ENCODE measurements around the genes PTAFR and PHACTR4.

GRCh38 chr1:27398845-27399594 is 6.6 kb downstream of the GPR3 start:
- PRO-cap, result no peak

GRCh38 chr1:27522141-27523023 is 32.4 kb upstream of the WASF2 start:
- PRO-cap, result bidirectional peak, plus-strand start at chr1:27522493, minus-strand start at chr1:27522656

DNA sequence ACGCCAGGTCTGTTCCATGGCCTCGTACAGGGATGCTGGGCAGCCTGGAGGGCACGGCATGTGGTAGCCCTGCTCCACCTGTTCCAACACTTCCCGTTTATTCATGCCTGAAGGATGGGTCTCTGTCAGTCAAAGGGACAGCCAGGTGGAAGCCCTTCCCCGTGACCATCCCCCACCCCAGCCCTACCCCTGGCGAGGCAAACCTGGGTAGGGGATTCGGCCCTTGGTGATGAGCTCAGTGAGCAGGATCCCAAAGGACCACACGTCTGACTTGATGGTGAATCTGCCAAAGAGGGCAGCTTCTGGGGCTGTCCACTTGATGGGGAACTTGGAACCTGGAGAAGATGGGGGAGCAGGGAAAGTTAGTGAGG is 9.1 kb upstream of the AHDC1 start:
- PRO-cap, result no peak

DNA sequence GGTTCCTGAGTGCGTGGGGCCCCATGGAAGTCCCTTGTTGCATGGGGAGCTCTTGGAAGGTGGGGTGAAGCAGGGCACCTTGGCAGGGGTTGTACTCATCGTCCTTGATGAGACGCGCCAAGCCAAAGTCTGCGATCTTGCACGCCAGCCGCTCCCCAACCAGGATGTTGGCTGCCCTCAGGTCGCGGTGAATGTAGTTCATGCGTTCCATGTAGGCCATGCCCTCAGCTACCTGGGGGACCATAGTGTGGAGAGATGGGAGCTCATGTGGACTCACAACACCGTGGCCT is 10.4 kb upstream of the AHDC1 start:
- PRO-cap, result no peak

GRCh38 chr1:27622083-27622512 is 12.9 kb downstream of the FGR start:
- PRO-cap, result no peak

DNA sequence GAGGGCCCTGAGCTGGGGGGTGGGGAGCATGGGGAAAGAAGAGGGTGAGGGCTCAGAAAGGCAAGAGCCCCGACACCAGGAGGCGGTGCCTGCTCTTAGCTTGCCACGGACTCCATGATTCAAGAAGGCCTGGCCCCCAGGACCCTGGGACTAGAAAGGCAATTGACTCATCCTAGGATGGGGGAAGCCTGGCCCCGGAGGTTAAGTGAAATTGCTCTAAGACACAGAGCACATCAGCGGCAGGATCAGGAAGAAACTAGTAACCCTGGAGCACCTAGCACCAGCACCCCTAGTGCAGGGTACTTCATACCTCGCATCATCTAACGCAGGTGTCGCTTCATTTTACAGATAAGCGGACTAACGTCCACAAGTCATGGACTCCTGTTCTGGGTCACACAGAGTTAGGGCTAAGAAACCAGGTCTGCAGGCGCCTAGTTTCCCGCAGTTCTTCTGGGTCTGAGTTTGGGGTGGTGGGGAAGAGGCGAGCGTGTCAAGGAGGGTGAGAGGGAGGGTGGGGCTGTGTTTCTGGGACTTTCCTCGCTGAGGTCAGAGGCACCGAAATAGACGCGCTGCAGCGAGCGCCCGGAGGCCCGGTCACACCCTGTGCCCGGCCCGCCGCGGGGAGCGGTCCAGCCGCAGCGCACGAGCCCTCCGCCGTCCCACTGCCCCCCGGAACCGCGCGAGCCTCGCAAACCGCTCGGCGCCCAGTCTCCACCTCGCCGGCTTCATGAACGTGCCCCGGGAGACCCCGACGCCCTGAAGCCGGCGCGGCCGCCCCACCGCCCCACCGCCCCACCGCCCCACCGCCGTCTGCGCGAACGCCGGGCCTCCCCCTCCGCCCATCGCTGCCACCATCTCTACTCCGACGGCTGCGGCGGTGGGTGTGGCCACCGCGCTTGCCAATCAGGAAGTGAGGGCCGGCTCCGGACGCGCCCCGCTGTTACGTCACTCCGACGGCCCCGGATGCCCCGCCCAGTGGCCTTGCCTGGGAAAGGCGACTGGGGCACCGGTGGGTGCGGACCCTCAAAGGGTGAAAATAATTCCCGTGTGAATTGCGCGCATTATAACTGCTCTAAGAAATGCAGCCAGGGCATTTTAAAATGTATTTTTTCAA is 12.4 kb downstream of the IFI6 start:
- PRO-cap, result bidirectional peak, plus-strand start at position 991 of the sequence, minus-strand start at position 859 of the sequence

- PRO-cap, result no peak
Observed at GRCh38 chr1:27790184-27790619, 17.2 kb downstream of the STX12 start.

GRCh38 chr1:27862903-27863966 is 9.1 kb upstream of the THEMIS2 start:
- PRO-cap, result no peak

DNA sequence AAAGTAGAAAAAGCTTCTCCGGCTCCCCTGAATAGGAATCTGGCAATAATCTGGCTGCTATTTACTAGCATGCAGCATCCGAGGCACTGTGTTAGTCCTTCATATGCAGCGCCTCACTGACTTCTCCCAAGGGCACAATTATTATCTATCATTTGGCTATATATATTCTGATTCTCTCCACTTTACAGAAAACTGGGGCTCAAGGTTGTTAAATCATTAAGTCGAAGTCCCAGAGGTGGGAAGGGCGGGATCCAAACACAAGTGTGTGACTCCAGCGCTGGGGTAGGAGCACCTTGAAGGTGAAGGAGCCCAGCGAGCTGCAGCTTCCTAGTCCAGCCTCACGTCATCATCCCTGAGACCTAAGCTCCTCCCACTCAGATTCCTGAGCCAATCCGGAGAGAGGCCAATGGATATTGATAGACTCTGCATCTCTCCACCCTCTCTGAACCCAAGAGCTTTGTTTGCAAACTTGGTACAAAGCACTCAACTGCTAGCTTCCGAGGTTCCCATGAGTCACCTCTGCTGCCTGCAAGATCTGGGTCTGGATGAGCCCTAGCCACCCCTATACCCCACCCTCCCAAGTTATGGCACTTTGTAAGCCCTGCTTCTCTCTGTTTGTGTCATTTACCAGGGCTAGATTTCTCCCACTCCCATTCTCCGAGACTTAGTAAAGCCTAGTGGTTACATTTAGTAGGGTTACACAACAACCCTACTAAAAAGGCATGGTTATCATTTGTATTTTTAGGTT is 16.7 kb upstream of the EYA3 start:
- PRO-cap, result no peak

GRCh38 chr1:28176514-28177485 is at the start of gene PTAFR:
PTAFR (minus strand) TSS chr1:28176690.
- PRO-cap, result no peak

- PRO-cap, result no peak
Observed at GRCh38 chr1:28244716-28245372, 8.9 kb downstream of the ATP5IF1 start.

- PRO-cap, result bidirectional peak, plus-strand start at chr1:28248742, minus-strand start at chr1:28248629
Observed at GRCh38 chr1:28248164-28248867, 11.0 kb upstream of the SESN2 start.

DNA sequence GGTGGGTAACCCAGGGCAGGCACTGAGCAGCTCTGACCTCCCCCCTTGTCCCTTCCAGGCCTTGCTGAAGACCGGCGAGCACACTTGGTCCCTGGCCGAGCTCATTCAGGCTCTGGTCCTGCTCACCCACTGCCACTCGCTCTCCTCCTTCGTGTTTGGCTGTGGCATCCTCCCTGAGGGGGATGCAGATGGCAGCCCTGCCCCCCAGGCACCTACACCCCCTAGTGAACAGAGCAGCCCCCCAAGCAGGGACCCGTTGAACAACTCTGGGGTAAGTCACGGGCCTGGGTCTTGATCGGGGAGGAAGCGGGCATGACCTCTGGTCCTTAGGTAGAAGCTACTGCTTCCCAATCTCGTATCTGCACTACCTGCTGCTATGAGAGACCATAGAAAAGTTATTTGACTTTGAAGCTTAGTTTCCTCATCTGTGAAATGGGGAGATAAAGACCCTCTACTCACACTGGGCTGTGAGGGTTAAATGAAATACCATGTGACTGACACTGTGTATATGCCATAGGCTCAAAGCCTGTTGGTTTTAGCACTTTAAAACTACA is 13.3 kb downstream of the SESN2 start:
- PRO-cap, result no peak

GRCh38 chr1:28281352-28282165 is 22.2 kb downstream of the SESN2 start:
- PRO-cap, result no peak

GRCh38 chr1:28369279-28370404 is at the start of gene PHACTR4:
PHACTR4 (plus strand) TSS chr1:28369740.
- PRO-cap, result unidirectional peak, plus-strand start at chr1:28369411; bidirectional peak, plus-strand start at chr1:28369678, minus-strand start at chr1:28369564; bidirectional peak, plus-strand start at chr1:28370126, minus-strand start at chr1:28370037; bidirectional peak, plus-strand start at chr1:28370252, minus-strand start at chr1:28370273; bidirectional peak, plus-strand start at chr1:28370342, minus-strand start at chr1:28370312

GRCh38 chr1:28458822-28459472 is 46.9 kb upstream of the RCC1 start:
- PRO-cap, result no peak

DNA sequence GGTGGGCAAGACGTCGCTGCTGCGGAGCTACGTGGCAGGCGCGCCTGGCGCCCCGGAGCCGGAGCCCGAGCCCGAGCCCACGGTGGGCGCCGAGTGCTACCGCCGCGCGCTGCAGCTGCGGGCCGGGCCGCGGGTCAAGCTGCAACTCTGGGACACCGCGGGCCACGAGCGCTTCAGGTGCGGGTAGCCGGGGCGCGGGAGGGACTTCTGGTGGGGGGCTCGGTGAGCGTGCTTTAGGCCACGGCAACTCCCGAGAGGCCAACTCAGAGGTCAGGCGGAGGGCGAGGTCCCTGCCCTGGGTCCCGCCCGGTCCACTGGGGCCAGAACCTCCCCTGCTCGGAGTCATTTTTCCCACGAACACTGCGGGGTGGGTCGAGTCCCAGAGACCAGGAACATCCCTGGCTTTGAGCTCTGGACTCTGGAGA is 515 bp downstream of the RAB42 start:
- PRO-cap, result no peak

- PRO-cap, result no peak
Observed at GRCh38 chr1:28733976-28734415, 2.7 kb upstream of the YTHDF2 start.

GRCh38 chr1:28751298-28752347 is 14.9 kb downstream of the YTHDF2 start:
- PRO-cap, result no peak

DNA sequence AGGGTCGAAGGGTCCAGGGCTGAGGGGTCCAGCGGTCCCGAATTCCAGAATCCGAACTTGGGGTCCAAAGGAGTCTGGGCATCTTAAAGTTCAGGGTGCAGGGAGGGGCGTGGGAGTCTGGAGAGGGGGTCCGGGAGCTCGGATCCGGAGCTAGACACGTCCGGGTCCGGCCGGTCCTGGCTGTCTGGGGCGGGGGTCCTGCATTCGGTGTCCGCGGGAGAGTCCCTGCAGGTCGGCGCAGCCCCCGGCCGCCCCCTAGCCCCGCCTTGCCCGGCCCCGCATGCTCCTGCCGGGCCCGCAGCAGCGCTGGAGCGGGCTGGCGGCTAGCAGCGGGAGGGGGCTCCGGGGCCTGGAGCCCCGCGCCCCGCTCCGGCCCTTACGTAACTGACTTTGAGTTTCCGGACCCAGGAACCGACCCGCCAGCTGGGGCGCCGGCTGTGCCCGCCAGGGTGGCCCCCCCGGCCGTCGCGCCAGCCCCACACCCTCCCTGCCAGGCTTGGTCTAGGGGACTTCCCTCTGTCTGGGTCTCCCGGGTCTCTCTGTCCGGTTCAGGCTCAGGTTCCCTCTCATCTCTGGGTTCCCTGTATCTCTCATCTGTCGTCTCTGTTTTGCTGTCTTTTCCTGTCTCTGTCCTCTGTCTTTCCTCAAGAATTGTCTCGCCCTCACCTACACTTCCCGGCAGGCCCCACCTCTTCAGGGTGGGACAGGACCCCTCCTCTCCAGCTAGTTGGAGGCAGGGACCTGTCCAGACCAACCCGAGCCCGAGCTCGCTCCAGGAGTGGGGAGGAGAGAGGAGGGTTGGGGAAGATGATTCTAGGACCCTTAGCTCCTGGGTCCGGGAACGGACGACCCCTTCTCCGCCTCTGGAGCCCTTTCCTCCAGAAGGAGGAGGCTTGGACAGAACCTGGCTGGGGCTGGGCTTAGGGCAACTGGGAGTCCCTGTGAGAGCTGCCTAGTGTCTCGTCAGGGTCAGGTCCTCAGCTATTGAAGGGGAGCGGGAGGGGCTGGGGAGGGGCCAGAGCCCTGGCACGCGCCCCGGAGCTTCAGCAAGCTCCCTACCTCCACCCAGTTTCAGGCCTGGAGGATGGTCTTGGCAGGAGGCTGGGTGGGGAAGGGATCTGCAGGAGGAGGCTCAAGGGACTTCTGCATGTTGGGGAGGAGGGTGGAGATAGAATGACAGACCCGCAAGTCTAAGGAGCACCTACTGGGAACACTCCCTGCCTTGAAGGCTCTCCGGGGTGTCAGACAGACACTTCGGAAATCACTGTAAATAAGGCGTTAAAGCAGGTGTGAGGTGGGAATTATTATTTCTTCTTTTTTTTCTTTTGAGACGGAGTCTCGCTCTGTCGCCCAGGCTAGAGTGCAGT is 26.6 kb upstream of the EPB41 start:
- PRO-cap, result unidirectional peak, minus-strand start at position 392 of the sequence